GM12891 (cell line): ENCODE data around the gene EBLN1.

DNA sequence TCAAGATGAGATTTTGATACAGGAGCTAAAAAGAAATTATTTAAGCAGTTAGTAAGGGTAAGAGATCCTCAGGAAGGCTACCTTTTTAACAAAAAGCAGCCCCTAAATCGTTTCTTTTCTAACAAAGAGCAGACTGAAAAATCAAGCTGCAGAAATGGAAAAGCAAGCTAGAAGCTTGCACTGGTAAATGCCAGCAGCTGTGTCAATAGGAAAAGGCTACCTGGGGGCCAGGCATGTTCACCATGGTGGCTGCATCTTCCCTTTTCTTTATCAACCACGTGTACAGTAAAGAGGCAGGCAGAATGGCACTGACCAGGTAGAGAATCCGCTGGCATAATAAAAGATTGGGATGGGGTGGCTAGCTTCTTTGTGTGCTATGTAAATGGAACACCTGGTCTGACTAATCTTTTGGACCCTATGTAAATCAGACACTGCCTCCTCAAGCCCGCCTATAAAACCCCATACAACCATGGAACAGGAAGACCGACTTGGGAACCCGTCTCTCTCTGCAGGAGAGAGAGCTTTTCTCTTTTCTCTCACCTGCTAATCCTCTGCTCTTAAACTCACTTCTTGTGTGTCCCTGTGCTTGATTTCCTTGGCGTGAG lies 93.9 kb downstream of the ARL5B start:
- RRBS, result no CpG with 5 or more reads among the region's 7 CpGs

DNA sequence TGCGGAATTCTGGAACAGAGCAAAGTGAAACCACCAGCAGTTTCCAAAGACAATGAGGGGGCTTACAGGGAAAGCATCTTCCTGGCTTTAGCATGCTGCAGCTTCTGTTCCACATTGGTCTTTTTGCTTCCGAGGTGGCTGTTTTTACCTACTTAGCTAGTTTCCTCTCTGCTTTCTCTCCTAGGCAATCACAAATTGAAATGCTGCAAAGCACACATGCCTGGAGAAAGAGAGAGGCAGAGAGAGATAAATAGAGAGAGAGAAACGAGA lies 200.6 kb downstream of the PLXDC2 start:
- RRBS, result no CpG with 5 or more reads among the region's 3 CpGs

GRCh38 chr10:20080792-20081566 lies 264.7 kb downstream of the PLXDC2 start:
- RRBS, result no CpG with 5 or more reads among the region's 2 CpGs

- RRBS, result no CpG with 5 or more reads among the region's 2 CpGs
Measured at GRCh38 chr10:20109856-20110345, 293.7 kb downstream of the PLXDC2 start.

DNA sequence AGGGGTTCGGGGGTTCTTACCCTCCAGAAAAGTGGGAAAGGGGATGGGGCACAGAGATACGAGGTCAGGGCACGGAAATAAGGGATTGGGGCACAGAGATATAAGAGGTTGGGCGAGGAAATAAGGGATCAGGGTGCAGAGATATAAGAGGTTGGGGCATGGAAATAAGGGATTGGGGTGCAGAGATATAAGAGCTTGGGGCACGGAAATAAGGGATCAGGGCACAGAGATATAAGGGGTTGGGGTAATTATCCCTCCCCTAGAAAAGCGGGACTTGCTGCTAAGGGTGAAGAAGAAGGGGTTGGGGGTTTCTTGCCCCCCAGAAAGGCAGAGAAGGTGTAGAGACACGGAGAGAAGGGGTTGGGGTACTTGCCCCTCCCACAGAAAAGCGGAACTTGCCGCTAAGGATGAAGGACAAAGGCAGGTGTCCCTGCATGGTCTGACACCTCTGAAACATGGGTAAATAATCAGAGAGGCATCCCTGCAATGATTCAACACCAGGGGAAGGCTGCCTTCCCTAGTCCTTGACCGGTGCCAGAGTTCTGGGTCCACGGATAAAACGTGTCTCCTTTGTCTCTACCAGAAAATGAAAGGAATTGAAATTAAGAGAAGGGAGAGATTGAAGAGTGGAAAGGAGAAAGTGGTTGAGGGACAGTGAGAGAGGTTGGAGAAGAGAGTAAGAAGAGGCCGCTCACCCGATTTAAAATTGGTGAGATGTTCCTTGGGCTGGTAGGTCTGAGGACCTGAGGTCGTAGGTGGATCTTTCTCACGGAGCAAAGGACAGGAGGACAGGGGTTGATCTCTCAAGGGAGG lies 307.7 kb downstream of the PLXDC2 start:
- RRBS, result no CpG with 5 or more reads among the region's 16 CpGs

DNA sequence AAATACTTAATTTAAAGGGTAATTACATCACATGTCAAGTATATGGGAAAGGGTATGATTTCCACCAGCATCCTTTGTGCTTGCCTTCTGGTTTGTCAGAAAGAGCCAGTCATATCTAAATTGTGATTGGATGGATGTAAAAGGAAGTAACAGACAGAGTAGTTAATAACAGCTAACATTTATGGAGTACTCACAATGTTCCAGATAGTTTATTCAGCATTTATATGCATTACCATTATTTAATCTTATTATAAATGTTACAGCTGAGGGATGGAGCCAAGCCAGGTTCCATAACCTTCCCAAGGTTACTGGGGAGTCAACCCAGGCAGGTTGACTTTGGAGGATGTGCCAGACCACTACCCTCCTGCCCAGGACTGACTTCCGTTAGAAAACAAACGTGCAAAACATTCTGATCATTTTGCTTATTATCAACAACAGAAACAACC lies 1.4 kb downstream of the NEBL start:
- RRBS, result no CpG with 5 or more reads among the region's 2 CpGs

DNA sequence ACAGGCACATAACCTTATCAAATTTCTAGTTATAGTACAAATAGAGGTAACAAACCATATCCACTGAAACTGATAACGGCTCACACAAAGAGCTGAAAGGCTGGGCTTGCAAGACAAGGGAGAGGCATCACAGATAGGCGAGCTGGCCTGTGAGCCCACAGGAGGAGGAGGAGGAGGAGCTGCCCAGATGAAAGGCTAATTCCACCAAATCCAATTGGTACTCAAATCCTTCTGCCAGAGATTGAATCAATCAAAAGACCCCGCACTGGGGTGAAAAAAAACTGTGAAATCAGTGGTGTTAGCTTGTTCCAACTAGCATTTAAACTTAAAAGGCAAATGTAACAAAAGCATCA lies 80.3 kb upstream of the NEBL start:
- RRBS, result no CpG with 5 or more reads among the region's 3 CpGs

GRCh38 chr10:20981972-20982264 lies 84.8 kb upstream of the NEBL start:
- RRBS, result no CpG with 5 or more reads among the region's 5 CpGs

GRCh38 chr10:21463920-21464598 lies 61.4 kb downstream of the SKIDA1 start:
- RRBS, result no CpG with 5 or more reads among the region's 10 CpGs

DNA sequence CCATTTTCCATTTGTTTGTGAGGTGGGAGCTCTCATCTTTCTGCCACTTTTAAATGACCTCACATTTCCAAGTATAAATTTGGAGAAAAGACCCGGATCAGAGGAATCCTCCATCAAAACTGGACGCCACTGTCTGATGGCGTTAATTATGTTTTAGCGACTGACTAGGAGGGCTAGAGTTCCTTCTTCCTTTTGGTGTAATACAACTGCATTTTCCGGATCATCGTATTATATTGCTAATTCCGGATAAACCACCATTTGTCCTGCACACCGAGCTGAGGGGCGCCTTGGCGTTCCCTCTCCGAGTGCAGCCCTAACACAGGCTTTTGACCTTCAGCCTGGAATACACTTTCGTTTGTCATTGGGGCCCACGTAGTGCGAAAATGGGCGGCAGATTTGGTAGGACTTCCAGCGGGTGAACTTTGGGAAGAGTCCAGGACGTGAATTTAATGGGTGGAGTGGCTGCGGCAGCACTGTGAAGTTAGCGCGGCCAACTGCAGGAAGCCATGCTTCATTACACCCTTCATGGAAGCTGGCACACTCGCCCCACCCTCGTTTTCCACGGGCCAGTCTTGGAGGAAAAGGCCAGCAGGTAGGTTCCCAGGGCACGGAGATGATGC lies 672 bp upstream of the MLLT10 start:
- RRBS, result no CpG with 5 or more reads among the region's 24 CpGs

DNA sequence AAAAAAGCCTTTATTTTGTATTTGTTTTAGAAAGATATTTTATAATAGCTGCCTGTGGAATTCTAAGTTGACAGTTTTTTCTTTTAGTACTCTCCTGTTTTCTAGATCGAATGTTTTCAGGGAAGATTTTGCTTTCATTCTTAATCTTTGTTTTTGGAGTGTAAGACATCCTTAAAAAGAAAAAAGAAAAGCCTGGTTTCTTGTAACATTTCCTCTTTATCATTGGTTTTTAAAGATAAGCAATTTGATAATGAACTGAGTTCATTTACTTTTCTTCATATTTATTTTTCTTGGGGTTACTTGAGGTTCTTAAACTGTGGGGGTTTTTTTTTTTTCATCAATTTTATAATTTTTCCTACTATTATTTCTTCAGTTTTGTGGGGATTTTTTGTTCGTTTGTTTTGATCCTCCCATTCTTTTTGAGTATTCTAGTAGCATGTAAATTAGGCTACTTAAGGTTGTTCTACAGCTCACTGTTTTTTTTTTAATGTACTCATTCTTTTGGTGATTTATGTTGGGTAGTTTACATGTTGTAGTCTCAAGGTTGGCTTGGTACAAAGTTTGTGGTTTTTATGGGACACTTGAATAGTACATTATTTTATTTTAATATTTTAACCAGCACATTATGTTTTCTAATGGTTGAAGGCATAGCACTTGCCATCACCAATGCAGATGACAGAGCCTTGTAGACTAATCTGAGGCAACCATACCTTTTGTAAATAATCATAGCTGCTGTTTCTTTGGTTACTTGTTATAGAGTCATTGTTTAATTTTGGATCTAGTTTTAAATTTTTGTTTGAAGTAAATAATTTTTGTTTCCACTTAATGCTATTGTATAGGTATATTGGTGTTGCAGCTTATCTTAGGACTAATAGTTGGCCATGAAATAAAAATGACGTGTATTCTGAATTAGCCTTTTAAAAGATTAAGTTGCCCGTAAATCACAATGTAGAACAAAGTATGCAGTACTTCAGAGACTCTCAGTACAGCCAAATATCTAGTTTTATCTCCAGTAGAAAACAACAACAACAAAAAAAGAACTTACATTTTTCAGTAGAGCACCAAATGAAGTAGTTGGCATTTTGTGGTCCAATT lies 133.4 kb downstream of the MLLT10 start:
- RRBS, result no CpG with 5 or more reads among the region's 4 CpGs

GRCh38 chr10:21687021-21688055 lies 153.3 kb downstream of the MLLT10 start:
- RRBS, result no CpG with 5 or more reads among the region's 5 CpGs

DNA sequence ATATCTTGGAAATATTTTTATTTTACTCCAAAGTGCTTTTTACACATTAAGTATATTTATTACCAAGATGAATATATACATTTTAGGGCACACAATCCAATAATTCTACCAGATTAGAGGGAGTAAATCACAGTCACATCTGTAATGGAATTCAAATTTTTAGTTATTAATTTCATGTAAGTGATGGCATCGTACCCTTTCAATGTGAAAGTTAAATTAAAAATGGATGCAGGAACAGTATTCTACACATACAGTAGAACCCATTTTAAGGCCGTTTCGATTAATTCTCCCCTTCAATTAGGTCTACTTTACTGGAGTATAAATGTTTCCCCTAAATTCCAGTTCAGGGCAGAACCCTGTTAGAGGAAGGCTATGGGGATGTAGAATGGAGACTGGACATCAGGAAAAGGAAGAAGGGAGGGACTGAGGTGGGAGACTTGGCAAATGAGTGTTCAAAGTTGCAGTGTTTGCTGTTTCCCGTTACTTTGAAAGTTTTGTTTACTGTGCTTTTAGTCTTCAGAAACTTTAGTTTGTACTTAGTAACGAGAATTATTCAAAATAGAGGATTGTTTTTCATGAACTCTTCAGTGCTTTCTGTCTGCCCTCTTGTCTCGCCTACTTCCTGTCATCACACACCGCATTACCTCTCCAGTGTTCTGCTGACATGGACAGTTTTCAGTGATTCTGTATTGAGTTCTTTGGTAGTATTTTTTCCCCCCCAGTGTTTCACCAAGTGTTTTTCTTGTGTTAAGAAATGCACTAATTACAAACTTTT lies 206.7 kb downstream of the MLLT10 start:
- RRBS, result no CpG with 5 or more reads among the region's 7 CpGs

DNA sequence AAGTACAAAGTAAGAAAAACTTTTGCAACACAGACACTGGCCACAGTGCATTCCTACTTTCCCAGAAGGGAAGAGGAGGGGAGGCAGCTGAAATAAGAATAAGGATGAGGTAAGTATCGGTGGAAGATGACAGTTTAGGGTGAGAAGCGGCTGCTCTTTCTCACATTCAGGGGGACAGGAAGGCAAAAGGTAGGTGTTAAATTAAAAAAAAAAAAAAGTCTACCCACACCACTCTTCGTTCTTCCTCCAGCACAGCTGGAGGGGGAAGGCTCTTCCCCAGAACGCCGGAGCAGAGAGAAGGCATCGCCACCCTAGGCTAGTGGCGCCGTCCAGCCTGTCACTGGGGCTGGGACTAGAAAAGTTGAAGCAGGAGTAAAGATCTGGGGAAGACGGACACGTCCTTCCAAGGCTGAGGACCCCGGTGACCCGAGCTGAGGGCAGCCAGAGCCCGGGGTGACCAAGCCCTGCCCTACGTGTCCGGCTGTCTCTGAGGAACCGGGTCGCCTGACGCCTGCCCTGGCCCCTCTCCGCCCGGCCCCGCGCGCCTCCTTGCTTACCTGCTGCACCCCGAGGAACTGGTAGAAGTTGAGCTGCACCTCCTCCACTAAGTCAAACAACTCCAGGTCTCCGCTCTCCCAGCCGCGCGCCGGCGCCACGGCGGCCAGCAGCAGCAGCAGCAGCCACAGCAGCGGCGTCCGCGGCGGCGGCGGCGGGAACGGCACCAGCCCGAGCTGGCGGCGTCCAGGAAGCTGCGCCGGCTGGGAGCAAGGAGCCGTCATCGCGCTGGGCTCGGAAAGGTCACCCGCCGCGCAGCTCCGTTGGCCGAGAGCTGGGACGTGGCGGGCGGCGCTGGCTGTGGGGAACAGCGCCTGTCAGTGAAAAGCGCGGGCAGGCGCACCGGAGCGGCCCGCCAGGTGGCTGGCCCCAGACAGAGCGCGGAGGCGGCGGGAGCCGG lies 597 bp downstream of the DNAJC1 start:
- RRBS, result 1% methylated on average over 8 of the region's 71 CpGs

GRCh38 chr10:22217875-22218100 lies at the start of gene EBLN1:
TSS of gene EBLN1 (minus strand) at chr10:22218015.
- RRBS, result no CpG with 5 or more reads among the region's 4 CpGs

GRCh38 chr10:22230860-22231169 lies 13.0 kb upstream of the EBLN1 start:
- RRBS, result no CpG with 5 or more reads among the region's 3 CpGs

DNA sequence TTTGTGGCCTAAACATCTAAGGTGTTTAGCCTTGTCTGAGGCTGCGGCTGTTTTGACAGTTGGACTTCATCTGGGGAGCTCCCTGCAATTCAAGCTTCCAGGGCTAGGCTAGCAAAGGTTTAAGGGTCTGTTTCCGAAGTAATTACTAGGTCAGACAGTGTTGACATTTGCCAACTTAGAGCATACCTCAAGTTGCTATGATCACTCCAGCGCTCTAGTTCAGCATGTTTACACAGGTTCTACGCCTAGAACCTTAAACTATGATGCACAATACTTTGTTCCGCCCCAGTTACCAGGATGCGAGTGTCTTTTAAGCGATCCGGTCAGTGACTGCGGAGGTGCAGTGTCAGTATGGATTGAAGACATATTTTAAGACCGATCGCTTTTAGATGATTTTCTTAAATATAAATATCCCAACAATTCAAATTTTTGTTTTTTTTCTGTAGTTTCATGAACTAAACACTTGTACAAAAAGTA lies 693 bp downstream of the COMMD3 start:
- RRBS, result no CpG with 5 or more reads among the region's 11 CpGs

- RRBS, result 9% methylated on average over 15 of the region's 81 CpGs
Measured at GRCh38 chr10:22334989-22335850, 10.1 kb upstream of the SPAG6 start.

DNA sequence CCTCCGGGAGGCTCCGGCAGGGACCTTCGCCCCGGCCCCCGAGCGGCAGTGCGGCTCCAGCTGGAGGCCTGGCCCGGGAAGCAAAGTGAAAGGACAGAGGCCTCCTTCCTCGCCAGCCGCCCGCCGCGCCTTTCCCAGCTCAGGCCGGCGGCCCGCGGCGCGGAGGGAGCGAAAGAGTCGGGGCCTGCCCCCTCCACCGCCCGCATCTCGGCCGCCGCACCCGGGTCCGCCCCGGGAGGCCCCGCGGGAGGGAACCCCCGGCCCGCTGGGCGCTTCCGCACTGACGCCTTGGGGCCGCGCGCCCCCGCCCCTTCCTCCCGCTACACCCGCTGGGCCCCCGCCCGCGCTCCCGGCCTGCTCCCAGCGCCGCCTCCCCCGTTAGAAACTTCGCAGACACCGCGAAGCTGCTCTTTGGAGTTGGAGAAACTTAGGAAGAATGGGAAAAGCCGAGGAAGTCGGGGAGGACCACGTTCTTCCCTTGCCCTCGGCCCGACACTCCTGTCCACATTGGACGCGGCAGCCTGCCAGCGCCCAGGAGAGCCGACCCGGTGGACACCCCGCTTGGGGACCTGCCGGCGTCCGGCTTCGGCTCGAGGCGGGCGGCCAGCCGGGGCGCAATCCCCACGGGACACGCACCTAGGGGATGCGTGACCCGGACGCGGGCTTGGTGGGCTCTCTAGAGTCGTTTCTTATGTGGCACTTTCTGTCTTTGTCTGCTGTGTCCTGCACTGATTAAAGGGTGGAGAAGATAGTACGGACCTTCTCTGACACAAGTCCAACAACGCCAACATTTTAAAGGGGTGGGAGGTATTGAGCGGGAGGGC lies 4.3 kb upstream of the SPAG6 start:
- RRBS, result 2% methylated on average over 37 of the region's 82 CpGs

DNA sequence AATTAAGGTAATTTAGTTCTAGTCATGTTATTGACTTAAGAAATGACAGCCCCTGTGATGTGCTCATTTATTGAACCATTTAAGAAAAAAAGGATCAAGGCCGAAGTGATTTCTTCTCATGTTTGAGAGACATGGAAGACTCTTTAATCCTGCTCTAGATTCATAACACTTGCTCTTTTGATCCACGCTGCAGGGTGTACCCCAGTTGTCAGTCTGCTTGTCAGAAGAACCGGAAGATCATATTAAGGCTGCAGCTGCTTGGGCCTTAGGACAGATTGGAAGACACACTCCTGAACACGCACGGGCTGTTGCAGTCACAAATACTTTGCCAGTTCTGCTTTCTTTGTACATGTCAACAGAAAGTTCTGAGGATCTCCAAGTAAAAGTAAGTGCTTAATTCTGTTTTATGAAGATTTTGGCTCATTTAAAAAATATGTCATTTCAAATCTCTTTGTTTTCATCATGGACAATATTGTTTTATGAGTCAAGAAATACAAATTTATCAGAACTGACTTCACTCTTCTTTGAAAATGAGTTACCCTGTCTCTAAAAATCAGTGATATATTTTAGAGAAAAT lies 46.3 kb downstream of the SPAG6 start:
- RRBS, result no CpG with 5 or more reads among the region's 5 CpGs